NCI-H460 (cell line): ENCODE data around the genes LYSMD4 and ADAMTS17.

RAMPAGE:
- cytosol, long total RNA = no peak
- long total RNA = no peak
- nucleus, long total RNA = no peak
Measured at GRCh38 chr15:98874622-98875322, 132.8 kb downstream of the PGPEP1L start.

GRCh38 chr15:99097954-99098387, 6.9 kb upstream of the SYNM start:
RAMPAGE:
- cytosol, long total RNA = no peak
- long total RNA = no peak
- nucleus, long total RNA = no peak

GRCh38 chr15:99592073-99592941, 26.5 kb downstream of the MEF2A start:
RAMPAGE:
- cytosol, long total RNA = no peak
- long total RNA = no peak
- nucleus, long total RNA = no peak

GRCh38 chr15:99631106-99631745, 65.4 kb downstream of the MEF2A start:
RAMPAGE:
- cytosol, long total RNA = no peak
- long total RNA = no peak
- nucleus, long total RNA = no peak

GRCh38 chr15:99733249-99733532, at the start of gene LYSMD4:
Gene LYSMD4, minus strand, starts transcription at chr15:99733437.
RAMPAGE:
- cytosol, long total RNA = no peak
- long total RNA = no peak
- nucleus, long total RNA = no peak

DNA sequence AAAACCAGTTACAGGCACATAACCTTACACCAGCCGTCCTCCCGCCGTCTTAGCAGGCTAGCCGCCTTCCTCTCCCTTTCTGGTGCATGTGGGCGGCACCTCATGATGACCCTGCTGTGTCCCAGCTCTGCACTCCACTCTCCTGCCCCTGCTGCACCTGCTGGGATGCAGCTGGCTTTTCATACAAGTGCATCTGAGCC, 216.5 kb downstream of the ADAMTS17 start:
RAMPAGE:
- cytosol, long total RNA = no peak
- long total RNA = no peak
- nucleus, long total RNA = no peak

DNA sequence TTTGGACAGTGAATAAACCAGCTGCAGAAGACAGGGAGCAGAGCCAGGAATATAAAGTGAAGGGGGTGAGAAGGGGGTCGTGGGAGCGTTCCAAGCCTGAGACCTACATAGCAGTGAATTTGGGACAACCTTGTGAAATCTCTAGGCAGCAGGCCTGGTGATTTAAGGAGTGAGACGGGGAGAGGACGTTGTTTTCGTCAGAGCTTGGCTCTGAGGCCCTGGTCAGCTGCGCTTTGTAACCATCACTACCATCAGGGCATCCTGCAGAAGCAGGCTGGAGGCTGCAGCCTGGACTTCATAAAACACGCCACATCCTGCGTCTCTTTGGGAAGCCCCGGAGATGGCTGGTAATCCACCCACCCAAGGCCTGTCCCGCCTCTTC, 215.9 kb downstream of the ADAMTS17 start:
RAMPAGE:
- cytosol, long total RNA = no peak
- long total RNA = no peak
- nucleus, long total RNA = no peak

DNA sequence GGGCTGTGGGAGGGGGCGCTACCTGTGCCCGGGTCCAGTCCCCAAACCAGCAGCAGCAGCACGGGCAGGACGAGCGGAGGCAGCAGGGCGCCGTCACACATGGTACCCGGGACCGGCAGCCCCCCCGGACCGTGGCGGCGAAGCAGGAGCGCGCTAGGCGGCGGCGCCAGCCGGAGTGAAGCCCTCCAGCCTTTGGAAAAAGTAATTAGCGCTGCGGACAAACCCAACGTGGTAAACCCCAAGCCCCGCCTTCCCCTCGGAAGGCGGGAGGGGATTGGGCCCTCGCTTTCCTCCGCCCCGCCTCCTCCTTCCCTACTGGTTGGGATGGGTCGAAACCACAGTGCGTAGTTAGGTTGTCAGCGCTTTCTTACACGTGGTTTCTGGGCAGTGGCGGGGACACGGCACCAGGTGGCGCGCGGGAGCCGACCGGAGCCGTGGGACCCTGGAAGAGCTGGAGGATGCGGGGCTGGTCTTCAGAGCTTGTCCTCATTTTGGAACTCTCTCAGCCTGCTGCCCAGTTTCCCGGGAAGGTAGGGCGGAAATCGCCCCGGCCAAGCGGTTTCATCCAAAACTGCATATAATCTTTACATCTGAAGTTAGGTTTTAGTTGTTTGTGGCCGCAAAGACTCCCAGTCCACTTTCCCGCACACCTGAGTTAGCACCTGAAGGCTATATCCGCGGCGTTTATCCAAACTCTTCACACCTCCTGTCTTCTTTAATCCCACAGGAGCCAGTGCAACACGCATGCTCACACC, at the start of gene ADAMTS17:
ADAMTS17 (minus strand) TSS at position 177 of the 755 bp plus-strand sequence.
RAMPAGE:
- cytosol, long total RNA = no peak
- long total RNA = no peak
- nucleus, long total RNA = no peak

GRCh38 chr15:100614256-100614591, 11.8 kb downstream of the ASB7 start:
RAMPAGE:
- cytosol, long total RNA = no peak
- long total RNA = no peak
- nucleus, long total RNA = no peak

RAMPAGE:
- cytosol, long total RNA = no peak
- long total RNA = no peak
- nucleus, long total RNA = no peak
Measured at GRCh38 chr15:100667450-100668047, 65.2 kb downstream of the ASB7 start.

GRCh38 chr15:100759590-100760113, 120.0 kb upstream of the ALDH1A3 start:
RAMPAGE:
- cytosol, long total RNA = no peak
- long total RNA = no peak
- nucleus, long total RNA = no peak

GRCh38 chr15:100914616-100915530, 4.3 kb upstream of the LRRK1 start:
RAMPAGE:
- cytosol, long total RNA = no peak
- long total RNA = no peak
- nucleus, long total RNA = no peak

RAMPAGE:
- cytosol, long total RNA = no peak
- long total RNA = no peak
- nucleus, long total RNA = no peak
Measured at GRCh38 chr15:101027113-101027972, 108.2 kb downstream of the LRRK1 start.

GRCh38 chr15:101086301-101086933, 165.4 kb downstream of the CHSY1 start:
RAMPAGE:
- cytosol, long total RNA = no peak
- long total RNA = no peak
- nucleus, long total RNA = no peak

DNA sequence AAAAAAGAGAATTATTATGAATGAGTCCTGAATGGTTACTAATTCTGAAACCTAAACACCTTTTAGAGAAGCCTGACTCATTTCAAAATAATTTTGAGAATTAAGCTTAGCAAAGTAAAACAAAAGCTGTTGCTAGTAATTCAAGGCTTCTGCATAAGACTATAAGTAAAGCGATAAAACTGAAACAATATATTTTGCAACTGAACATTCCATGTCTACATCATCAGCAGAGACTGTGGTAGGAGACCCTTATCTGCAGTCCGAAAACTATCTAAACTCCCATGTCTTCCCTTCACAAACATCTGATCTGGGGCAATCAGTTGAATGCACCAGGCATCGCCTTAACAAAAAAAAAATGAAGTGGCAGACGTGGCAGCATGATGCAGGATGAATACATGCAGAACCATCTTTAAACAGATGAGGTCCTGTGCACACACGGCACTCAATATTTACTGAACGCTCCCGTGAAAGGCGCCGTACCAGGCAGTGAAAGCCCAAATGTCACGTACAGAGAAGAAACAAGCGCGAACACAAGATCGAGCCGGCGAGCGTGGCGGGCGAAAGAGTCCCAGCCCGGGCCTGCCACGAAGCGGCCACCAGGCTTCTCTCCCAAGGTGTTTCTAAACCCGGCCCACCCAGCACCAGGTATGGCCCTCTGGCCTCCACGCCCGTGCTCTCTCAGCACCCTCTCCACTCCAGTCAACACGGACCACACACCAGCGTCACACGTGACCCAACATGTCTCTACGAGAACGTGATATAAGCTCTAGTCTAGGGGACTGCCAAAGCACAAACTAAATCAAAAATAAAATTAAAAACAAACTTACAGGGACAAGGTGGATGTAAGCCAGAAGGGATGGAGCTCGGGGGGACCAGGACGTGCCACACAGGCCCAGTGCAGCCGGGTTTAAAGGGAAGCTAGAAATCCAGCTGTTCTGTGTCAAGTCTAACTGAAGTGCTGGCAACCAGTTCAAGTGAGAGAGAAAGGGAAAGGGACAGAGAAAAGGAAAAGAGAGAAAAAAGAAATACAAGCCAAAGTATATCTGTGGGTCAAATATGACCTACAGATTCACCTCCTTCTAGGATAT, 62.9 kb downstream of the CHSY1 start:
RAMPAGE:
- cytosol, long total RNA = no peak
- long total RNA = no peak
- nucleus, long total RNA = no peak

GRCh38 chr15:101190731-101191285, 61.0 kb downstream of the CHSY1 start:
RAMPAGE:
- cytosol, long total RNA = no peak
- long total RNA = no peak
- nucleus, long total RNA = no peak

DNA sequence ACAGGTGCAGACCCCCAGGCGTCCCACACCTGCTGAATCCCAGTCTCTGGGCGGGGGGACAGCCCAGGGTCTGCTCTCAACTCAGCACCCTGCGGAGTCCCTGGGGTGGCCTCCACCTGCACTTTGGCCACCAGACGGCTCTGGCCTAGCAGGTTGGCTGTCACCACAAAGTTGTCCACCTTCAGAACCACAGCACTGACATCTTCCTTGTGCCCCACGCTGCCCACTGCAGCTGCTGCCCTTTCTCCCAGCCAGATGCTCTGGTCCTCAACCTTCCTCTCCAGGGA, 34.8 kb upstream of the SNRPA1 start:
RAMPAGE:
- cytosol, long total RNA = no peak
- long total RNA = no peak
- nucleus, long total RNA = no peak

DNA sequence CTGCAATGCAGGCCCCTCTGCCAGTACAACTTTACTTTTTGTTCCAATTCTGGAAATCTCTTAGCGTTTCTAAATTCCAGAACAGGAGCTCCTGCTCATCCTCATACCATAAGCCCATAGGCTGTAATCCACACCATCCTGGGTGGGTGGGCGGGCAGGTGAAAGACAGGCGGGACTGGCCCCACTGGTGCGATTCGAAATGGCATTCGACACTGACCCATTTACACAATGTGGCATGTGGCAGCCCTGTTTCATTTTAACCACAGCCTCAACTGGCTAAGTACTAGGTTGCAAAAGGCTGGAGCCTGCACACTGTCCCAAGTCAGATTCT, 38.6 kb upstream of the SNRPA1 start:
RAMPAGE:
- cytosol, long total RNA = no peak
- long total RNA = no peak
- nucleus, long total RNA = no peak

RAMPAGE:
- cytosol, long total RNA = no peak
- long total RNA = no peak
- nucleus, long total RNA = no peak
Measured at GRCh38 chr15:101368378-101368753, 73.3 kb upstream of the SNRPA1 start.

GRCh38 chr15:101440685-101441525, 48.6 kb downstream of the PCSK6 start:
RAMPAGE:
- cytosol, long total RNA = no peak
- long total RNA = no peak
- nucleus, long total RNA = no peak